Liver (tissue), 9 donors: Measurements from ENCODE around the genes ENO3, ZFP3 and RPAIN.

DNA sequence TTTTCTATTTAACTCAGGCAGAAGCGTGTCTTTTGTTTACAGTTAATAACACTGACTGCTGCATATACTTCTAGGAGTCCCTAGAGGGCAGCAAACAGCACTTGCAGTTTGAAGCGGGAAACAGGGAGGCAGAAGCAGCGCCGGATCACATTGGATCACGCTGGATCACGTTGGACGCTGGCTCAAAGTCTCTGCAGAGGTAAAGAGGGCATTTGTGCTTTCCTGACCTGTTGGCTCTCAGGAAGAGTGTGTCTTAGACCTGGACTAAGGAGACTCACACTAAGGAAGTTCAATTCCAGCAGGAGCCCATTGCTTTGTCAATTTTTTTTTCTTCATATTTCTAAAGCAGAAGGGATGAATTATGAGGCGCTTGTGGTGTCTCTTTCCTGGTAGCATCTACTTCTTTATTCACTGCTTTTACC is 5.3 kb upstream of the GGT6 start:
- PRO-cap, 5 experiments: no peak in any of the 5 experiments
- RAMPAGE, long total RNA, 2 experiments: no peak in any of the 2 experiments
- RRBS: no CpG with 5 or more reads among the region's 8 CpGs

DNA sequence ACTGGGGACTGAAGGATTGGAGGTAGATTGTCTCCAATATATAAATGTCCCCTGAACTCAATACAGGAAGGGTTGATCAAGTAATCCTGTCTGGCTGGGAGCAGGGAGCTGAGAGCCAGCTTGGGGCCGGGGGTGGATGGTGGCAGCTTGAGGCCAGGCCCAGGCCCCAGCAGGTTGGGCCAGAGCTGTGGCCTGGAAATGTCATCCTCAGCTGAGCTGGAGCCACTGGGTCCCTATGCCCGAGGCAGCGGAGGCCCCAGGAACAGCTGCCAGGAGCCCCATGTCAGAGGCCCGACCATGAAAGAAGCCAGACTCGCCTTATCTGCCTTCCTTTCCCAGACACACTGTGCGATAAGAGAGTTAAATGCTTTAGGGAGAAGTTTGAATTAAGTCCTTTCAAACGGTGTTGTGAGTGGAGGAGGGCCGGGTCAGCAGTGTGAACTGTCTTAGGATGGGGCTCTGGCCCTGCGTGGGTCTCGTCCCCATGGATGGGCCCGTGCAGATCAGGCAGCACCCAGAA is 3.5 kb downstream of the SMTNL2 start:
- PRO-cap, 5 experiments: no peak in any of the 5 experiments
- RAMPAGE, long total RNA, 2 experiments: no peak in any of the 2 experiments
- RRBS: no CpG with 5 or more reads among the region's 11 CpGs

- PRO-cap, 5 experiments: no peak in any of the 5 experiments
- RAMPAGE, long total RNA, 2 experiments: no peak in any of the 2 experiments
- RRBS: no CpG with 5 or more reads among the region's 8 CpGs
Observed at GRCh38 chr17:4696319-4696852, 7.6 kb downstream of the PELP1 start.

DNA sequence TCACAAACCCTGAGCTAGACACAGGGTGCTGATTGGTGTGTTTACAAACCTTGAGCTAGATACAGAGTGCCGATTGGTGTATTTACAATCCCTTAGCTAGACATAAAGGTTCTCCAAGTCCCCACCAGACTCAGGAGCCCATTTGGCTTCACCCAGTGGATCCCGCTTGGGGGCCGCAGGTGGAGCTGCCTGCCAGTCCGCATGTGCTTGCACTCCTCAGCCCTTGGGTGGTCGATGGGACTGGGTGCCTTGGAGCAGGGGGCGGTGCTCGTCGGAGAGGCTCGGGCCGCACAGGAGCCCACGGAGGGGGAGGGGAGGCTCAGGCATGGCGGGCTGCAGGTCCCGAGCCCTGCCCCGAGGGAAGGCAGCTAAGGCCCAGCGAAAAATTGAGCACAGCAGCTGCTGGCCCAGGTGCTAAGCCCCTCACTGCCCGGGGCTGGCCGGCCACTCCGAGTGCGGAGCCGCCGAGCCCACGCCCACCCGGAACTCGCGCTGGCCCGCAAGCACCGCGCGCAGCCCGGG is 1.5 kb upstream of the ARRB2 start:
- PRO-cap, 5 experiments: no peak in any of the 5 experiments
- RAMPAGE, long total RNA, 2 experiments: no peak in any of the 2 experiments
- RRBS: no CpG with 5 or more reads among the region's 30 CpGs

- PRO-cap, 5 experiments: peak in 4 of 5 experiments; most common plus-strand start chr17:4721555 (in 1); most common minus-strand start chr17:4721559 (in 4)
- RAMPAGE, long total RNA, 2 experiments: no peak in any of the 2 experiments
- RRBS: no CpG with 5 or more reads among the region's 21 CpGs
Observed at GRCh38 chr17:4721482-4722438, 9.5 kb upstream of the MED11 start.

DNA sequence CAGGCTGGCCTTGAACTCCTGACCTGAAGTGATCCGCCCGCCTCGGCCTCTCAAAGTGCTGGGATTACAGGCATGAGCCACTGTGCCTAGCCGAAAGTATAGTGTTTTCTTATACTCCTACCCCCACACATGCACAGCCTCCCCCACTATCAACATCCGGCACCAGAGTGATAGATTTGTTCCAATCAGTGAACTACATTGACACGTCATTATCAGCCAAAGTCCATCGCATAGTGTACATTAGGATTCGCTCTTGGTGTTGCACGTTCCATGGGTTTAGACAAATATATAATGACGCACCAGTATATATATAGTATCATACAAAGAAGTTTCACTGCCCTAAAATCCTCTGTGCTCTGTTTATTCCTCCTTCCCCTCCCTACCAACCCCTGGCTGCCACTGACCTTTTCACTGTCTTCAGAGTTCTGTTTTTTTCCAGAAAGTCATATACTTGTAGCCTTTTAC is 11.9 kb upstream of the TM4SF5 start:
- PRO-cap, 5 experiments: peak in 4 of 5 experiments; most common plus-strand start position 246 of the sequence (in 2); most common minus-strand start position 169 of the sequence (in 3)
- RAMPAGE, long total RNA, 2 experiments: no peak in any of the 2 experiments
- RRBS: no CpG with 5 or more reads among the region's 10 CpGs

GRCh38 chr17:4815556-4816135 is 8.7 kb downstream of the PLD2 start:
- PRO-cap, 5 experiments: no peak in any of the 5 experiments
- RAMPAGE, long total RNA, 2 experiments: no peak in any of the 2 experiments
- RRBS: no CpG with 5 or more reads among the region's 9 CpGs

DNA sequence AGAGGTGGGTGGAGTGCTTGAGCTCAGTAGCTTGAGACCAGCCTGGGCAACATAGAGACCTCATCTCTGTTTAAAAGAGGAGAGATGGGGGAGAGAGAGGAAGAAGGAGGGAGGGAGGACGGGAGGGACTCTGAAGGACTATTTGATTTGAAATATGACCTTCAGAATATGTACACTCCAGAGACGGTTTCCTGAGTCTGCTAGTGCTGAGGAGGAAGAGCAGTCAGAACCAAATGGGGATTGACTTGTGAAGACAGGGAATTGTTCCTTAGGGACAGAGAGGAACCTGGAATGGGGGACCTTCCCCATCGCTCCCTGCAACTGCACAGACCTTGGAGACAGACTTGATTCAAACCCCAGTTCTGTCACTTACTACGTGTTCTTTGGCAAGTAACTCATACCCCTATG is 14.8 kb downstream of the MINK1 start:
- PRO-cap, 5 experiments: no peak in any of the 5 experiments
- RAMPAGE, long total RNA, 2 experiments: no peak in any of the 2 experiments
- RRBS: no CpG with 5 or more reads among the region's 4 CpGs

- PRO-cap, 5 experiments: no peak in any of the 5 experiments
- RAMPAGE, long total RNA, 2 experiments: no peak in any of the 2 experiments
- RRBS: no CpG with 5 or more reads among the region's 16 CpGs
Observed at GRCh38 chr17:4942568-4943722, 2.9 kb downstream of the RNF167 start.

- PRO-cap, 5 experiments: peak in 5 of 5 experiments; most common plus-strand start chr17:4949569 (in 4); most common minus-strand start chr17:4949929 (in 4)
- RAMPAGE, long total RNA, 2 experiments: no peak in any of the 2 experiments
- RRBS: 4% methylated on average over 14 of the region's 65 CpGs
Observed at GRCh38 chr17:4949323-4949992, 1.1 kb upstream of the PFN1 start.

GRCh38 chr17:4950892-4951306 is at the start of gene ENO3:
Gene ENO3 (plus strand): TSS chr17:4951119.
- PRO-cap, 5 experiments: peak in 4 of 5 experiments; most common plus-strand start chr17:4950943 (in 2)
- RAMPAGE, long total RNA, 2 experiments: start-site peak on the plus strand in 2 of 2 experiments, at chr17:4951118-4951125 at its widest, 322 to 497 reads per replicate
- RRBS: no CpG with 5 or more reads among the region's 6 CpGs

DNA sequence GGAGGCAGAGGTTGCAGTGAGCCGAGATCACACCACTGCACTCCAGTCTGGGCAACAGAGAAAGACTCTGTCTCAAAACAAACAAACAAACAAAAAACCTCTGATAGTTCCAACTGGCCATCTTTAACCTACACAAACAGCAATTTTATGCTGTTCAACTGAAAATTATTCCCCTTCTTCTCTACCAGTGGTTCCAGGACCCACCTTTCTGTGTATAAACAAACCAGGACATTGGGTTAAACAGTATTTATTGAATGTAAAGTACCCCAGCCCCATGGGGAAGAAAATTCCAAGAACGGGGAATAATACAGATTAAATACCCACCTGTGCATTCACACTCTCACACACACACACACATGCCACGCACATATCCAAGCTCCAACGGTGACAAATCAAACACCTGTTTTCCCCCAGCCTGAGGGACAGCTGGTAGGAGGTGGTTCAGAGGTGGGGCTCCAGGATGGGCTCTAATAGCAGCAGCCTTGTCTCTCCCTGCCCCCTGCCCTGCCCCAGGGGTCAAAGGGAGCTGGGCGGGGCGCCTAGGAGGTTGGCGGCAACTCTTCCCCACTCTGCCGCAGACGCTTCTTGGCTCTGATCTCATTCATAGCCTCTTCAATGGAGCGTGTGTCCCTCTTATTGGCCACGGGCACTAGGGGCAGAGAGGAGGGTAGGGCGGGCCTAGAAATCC is 8.2 kb downstream of the ENO3 start:
- PRO-cap, 5 experiments: no peak in any of the 5 experiments
- RAMPAGE, long total RNA, 2 experiments: no peak in any of the 2 experiments
- RRBS: no CpG with 5 or more reads among the region's 12 CpGs

GRCh38 chr17:4972187-4972984 is 4.8 kb upstream of the SPAG7 start:
- PRO-cap, 5 experiments: peak in 1 of 5 experiments; most common plus-strand start chr17:4972423 (in 1)
- RAMPAGE, long total RNA, 2 experiments: no peak in any of the 2 experiments
- RRBS: no CpG with 5 or more reads among the region's 23 CpGs

DNA sequence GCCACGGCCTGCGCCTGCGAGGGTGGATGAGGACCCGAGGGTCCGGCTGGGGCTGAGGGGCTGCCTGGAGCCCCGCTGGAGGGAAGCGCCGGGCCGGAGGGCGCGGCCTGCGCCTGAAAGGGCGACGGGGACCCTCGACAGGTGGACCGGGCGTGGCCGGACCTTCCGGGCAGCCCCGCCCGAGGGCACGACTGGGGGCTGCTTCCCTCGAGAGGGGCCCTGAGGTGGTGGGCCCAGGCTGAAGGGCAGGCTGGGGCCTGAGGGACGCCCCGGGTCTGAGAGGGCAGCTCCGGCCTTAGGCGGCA is 300 bp downstream of the INCA1 start:
- PRO-cap, 5 experiments: no peak in any of the 5 experiments
- RAMPAGE, long total RNA, 2 experiments: no peak in any of the 2 experiments
- RRBS: 25% methylated on average over 18 of the region's 27 CpGs

DNA sequence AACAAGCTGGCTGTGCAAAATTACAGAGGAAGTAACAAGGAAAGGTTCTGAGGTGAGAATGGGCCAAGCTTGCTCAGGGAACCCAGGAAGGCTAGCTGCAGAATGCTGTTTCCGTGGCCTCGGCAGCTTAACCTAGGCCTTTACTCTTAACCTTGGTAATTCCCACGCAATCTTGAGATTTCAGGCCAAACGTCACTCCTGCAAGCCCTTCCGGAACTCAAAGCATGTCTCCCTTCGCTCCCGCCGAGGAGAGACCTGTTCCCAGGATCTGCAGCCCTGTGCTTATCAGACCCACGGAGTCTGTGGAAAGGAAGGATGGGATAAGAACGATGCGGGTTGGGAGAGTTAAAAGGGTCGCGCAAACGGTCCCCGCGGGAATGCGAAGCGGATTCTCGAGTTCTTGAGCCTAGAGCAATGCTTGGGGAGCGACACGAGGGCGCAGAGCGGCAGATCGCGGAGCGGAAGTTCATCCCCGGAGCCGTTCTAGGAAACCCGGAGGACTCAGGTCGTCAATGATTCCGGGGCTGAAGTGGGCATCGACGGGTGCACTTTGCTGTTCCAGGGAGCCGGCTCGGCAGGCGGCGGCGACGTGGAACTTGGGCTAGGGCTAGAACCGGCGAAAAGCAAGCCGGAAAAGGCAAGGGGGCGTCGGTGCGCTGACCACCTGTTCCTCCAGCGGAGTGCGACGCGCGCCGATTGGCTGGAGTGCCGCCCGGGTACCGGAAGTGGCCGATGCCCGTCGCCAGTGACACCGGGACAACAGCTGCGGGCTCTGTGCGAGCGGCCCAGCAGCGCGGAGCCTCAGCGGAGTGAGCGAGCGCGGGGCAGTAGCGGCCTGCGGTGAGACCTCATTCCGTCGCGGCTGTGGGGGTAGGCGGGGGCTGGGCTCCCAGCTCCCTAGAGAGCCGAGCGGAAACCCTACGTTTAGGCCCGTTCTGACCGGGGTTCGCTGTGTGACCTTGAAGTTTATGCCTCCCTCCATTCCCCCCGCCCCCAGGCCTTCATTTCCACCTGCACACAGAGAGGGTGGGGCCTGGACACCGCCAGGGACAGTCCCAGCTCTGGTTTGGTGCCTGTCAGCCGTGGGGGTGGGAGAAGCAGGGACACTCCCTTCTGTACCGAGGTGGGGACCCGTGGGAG is at the start of gene ZFP3:
Gene ZFP3 (plus strand): TSS at position 732 of the 1,140 bp plus-strand sequence.
- PRO-cap, 5 experiments: peak in 3 of 5 experiments; most common plus-strand start position 732 of the sequence (in 3); most common minus-strand start position 431 of the sequence (in 1)
- RAMPAGE, long total RNA, 2 experiments: start-site peak on the plus strand in 1 of 2 experiments, centred at position 745 of the sequence, 204 reads per replicate
- RRBS: 7% methylated on average over 21 of the region's 84 CpGs

DNA sequence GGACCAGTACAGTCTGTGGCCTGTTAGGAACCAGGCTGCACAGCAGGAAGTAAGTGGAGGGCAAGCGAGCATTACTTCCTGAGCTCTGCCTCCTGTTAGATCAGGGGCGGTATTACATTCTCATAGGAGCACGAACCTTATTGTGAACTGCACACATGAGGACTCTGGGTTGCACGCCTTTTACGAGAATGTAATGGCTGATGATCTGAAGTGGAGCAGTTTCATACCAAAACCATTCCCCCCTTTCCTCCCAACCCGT is 6.9 kb upstream of the ZNF594 start:
- PRO-cap, 5 experiments: no peak in any of the 5 experiments
- RAMPAGE, long total RNA, 2 experiments: no peak in any of the 2 experiments
- RRBS: no CpG with 5 or more reads among the region's 6 CpGs

GRCh38 chr17:5210023-5210469 is 18.4 kb upstream of the ZNF594 start:
- PRO-cap, 5 experiments: no peak in any of the 5 experiments
- RAMPAGE, long total RNA, 2 experiments: no peak in any of the 2 experiments
- RRBS: no CpG with 5 or more reads among the region's 5 CpGs

- PRO-cap, 5 experiments: peak in 5 of 5 experiments; most common plus-strand start chr17:5420015 (in 3)
- RAMPAGE, long total RNA, 2 experiments: start-site peak on the plus strand in 2 of 2 experiments, at chr17:5420151-5420207 at its widest, 503 to 843 reads per replicate
- RRBS: under 1% methylated on average over 10 of the region's 35 CpGs
Observed at GRCh38 chr17:5419938-5420463, at the start of gene RPAIN. Gene RPAIN (plus strand): TSS chr17:5420182.

- PRO-cap, 5 experiments: no peak in any of the 5 experiments
- RAMPAGE, long total RNA, 2 experiments: no peak in any of the 2 experiments
- RRBS: no CpG with 5 or more reads among the region's 4 CpGs
Observed at GRCh38 chr17:5485175-5485662, 759 bp downstream of the DERL2 start.

- PRO-cap, 5 experiments: no peak in any of the 5 experiments
- RAMPAGE, long total RNA, 2 experiments: no peak in any of the 2 experiments
- RRBS: no CpG with 5 or more reads among the region's 16 CpGs
Observed at GRCh38 chr17:5514334-5515311, 13.8 kb upstream of the ENSG00000286190 start.